Sigmoid colon (tissue), 4 donors: ENCODE measurements around the gene EML5.

- PRO-cap: no peak
- RAMPAGE, long total RNA, 4 experiments: no peak in any of the 4 experiments
These were observed 6.8 kb downstream of the STON2 start for GRCh38 chr14:81393278-81393864.

- PRO-cap: no peak
- RAMPAGE, long total RNA, 4 experiments: no peak in any of the 4 experiments
These were observed 67.4 kb upstream of the SEL1L start for GRCh38 chr14:81601183-81601382.

GRCh38 chr14:85885320-85885995 is 355.5 kb downstream of the FLRT2 start:
- PRO-cap: no peak
- RAMPAGE, long total RNA, 4 experiments: no peak in any of the 4 experiments

DNA sequence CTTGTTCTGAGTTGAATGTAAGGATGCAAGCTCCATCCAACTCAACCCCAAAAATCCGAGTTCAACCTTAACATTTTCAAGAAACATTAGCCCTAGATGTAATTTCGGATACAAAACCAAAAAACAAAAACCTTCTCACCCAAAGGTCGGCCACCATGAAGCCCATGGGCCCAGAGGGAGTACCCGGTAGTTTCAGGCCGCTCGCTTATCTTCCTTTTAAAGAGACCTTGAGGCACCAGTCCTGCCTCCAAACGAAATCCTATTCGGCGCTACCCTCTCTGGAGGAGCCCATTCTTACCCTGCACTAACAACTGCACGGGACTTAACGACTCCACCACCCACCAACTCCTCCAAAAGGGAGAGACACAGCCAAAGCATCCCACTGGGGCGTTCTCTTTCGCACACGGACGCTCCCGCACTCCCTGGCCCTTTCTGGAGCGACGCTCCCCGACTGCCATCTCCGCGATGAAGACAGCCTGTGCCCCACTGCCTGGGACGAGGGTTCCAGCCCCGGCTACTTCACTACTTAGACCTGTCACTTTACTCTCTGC is 742 bp downstream of the GALC start:
- PRO-cap: no peak
- RAMPAGE, long total RNA, 4 experiments: no peak in any of the 4 experiments

- PRO-cap: no peak
- RAMPAGE, long total RNA, 4 experiments: no peak in any of the 4 experiments
These were observed 74.3 kb downstream of the KCNK10 start for GRCh38 chr14:88248864-88249153.

DNA sequence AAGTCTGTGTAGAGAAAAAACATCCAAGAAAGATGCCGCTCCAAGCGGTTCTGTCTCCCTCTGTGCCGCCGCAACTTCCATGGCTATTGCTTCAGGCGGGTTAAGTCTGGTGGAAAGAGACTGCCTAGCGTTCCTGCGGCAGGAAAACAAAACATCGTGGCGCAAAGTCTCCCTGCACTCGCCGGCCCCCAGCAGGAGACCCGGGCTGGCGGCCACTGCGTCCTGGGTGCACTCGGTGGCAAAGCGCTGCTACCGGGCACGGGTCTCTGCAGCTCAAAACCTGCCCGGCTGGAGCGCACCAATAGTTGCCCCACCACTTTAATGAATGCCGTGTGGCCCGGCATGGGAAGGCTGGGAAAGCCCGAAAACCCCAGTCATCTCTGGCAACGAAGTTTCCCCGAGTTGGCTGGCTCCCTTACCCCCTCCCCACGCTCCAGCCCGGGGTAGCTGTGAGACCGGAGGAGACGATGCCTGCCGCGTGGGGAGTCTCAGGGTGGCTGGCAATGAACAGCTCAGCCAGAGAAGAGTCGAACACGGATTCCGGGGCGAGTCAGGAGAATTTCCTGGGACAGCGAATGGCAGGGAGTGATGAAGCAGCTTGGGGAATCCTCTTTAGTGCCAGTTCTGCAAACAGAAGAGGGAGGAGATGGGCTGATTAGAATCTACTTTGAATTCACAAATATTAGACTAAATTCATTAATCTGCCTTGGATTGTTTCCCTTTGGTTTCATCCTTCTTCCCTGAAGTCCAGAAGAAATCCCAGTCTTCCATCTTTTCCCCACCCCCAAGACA is 3.6 kb upstream of the KCNK10 start:
- PRO-cap: no peak
- RAMPAGE, long total RNA, 4 experiments: no peak in any of the 4 experiments

DNA sequence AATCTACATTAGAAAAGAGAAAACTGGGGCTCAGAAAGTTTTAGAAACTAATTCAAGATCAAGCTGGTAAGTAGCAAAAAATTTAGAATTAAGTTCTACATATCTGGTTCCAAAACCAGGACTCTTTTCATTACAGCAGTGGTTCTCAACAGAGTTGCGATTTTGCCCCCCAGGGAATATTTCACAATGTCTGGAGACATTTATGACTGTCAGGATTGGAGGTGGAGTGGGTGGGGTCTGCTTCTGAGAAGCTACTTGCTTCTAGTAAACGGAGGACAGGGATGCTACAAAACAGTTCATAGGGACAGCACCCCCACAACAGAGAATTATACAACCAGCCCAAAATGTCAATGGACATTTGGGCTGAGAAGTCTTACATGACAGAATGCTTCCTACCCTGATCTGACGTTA is 818 bp upstream of the SPATA7 start:
- PRO-cap: no peak
- RAMPAGE, long total RNA, 4 experiments: no peak in any of the 4 experiments

- PRO-cap: no peak
- RAMPAGE, long total RNA, 4 experiments: no peak in any of the 4 experiments
These were observed 81.1 kb downstream of the PTPN21 start for GRCh38 chr14:88473573-88474331.

- PRO-cap: no peak
- RAMPAGE, long total RNA, 4 experiments: no peak in any of the 4 experiments
These were observed 62.5 kb downstream of the PTPN21 start for GRCh38 chr14:88492133-88492977.

- PRO-cap: no peak
- RAMPAGE, long total RNA, 4 experiments: no peak in any of the 4 experiments
These were observed 51.0 kb downstream of the ZC3H14 start for GRCh38 chr14:88613895-88614094.

GRCh38 chr14:88791965-88793178 is at the start of gene EML5:
TSS of gene EML5 (minus strand) at chr14:88792953.
- PRO-cap: bidirectional peak, plus-strand start at chr14:88793068, minus-strand start at chr14:88792874
- RAMPAGE, long total RNA, 4 experiments: no peak in any of the 4 experiments

- PRO-cap: no peak
- RAMPAGE, long total RNA, 4 experiments: no peak in any of the 4 experiments
These were observed 236.6 kb downstream of the FOXN3 start for GRCh38 chr14:89180464-89180805.

DNA sequence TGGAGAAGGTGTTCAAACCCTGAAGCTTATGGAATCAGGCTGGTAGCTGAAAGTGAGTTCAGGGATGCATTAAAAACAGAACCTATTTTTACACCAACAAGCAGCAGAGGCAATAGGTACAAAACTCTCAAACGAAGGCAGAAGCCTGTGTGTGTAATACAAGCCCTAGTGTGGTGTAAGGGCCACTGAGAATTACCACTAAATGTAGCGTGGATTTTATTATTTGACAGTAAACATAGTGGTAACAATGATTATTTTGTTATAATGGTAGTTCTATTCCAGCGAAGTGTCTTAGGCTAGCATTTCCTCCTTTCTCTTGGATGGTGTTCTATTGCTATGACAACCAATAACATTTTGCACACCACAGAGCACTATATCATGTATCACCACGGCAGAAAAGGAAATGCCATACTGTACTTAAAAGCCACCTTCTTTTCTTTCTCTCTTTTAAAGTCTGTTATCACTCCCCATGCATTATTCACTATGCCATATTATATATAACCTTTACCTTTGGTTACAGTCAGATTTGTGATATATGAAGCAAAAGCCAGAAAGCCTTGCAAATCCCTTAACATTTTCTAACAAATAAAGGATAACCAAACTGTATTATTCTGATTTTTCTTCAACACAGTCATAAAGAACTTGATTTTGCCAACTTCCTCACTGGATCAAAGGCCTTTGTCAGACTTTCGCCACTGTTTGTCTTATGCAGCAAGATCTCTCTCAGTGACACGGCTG is 195.9 kb downstream of the FOXN3 start:
- PRO-cap: no peak
- RAMPAGE, long total RNA, 4 experiments: no peak in any of the 4 experiments

DNA sequence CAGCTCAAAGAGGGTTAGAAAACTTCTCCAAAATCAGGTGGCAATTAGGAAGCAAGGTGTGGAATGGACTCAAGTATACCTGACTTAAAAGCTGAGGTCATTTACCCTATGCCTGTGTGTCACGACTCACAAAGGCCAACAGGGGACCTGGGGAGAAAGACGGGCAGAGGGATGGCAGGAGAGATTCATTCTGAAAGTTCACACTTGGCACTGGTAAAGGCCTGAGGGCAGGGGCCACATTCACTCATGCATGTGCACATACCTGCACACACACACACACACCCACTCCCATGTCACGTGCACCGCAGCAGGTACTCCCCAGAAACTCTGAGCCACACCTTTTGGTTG is 146.3 kb downstream of the FOXN3 start:
- PRO-cap: no peak
- RAMPAGE, long total RNA, 4 experiments: no peak in any of the 4 experiments

DNA sequence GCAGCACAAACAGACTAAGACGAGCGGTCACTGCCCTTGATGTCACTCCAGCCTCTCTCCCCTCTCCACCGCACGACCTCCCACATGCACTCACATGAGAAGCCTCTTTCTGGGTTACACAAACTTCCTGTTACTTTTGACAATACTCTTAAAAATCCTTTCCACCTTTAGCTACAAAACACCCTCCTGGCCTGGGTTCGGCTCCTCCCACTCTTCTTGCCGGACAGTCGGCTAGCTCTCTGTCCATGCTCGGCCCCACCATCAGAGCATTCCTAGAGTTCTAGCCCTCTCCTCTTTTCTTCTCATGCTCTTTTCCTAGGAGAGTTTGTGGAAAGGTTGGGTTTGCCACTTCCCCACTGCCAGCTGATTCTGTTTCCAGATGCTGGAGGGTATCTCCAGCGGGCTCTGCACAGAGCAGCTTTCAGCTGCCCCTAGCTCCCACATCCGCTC is 124.2 kb downstream of the FOXN3 start:
- PRO-cap: no peak
- RAMPAGE, long total RNA, 4 experiments: start-site peak on the minus strand in 1 of 4 experiments, centred at position 348 of the sequence, 9 reads per replicate

GRCh38 chr14:89402301-89402825 is 14.7 kb downstream of the FOXN3 start:
- PRO-cap: no peak
- RAMPAGE, long total RNA, 4 experiments: no peak in any of the 4 experiments

DNA sequence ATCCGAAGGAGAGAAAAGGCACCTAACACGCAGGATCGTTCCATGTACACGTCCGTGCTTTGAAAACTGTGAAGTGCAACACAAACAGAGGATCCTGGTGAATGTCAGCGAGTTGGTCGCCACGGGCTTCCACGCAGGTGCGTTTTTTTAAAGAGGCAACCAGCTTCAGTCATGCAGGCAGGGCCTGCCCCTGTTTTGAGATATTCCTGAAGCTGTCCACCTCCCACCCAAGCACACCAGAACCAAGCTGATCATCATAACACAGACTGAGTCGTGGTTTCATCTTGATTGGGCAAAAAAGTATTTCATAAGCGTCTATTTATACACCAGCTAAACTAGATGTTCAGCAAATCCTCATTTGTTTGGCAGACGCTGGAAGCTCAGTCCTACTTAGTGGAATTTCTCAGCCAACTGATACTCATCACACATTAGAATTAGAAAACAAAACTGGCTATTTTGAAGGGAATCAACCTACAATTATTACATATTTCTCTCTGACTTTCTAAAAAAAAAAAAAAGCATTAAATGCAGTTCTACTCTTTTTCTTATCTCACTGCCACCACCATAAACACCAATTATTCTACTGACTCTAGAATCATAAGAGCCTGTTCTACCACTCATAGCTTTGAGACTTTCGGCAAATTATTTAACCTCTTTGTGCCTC is 52.9 kb upstream of the FOXN3 start:
- PRO-cap: no peak
- RAMPAGE, long total RNA, 4 experiments: no peak in any of the 4 experiments

DNA sequence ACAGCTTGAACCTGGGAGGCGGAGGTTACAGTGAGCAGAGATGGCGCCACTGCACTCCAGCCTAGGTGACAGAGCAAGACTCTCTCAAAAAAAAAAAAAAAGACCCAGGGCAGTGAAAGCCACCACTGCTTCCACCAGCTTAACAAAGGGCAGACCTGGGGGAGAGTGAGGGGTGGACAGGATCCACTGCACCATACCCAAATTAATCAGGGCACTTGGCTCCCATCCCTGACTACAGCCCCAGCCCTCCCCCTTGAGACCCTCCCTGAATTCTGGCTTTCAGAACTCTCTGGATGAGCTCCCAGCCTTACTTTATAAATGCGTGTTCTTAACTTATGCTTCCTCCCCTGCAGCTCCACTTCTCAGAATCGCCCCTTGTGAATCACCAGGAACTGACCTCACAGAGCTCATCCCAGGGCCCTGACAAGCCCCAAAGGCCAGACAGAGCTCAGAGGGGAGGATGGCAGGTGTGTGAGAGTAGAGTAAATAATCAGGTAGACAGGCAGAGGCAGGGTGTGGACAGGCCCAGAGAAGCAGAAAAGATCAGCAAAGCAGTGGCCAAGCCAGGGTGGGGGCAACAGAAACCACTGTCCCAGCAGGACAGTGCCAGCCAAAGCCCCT is 68.1 kb upstream of the FOXN3 start:
- PRO-cap: no peak
- RAMPAGE, long total RNA, 4 experiments: no peak in any of the 4 experiments

- PRO-cap: no peak
- RAMPAGE, long total RNA, 4 experiments: no peak in any of the 4 experiments
These were observed 148.4 kb upstream of the FOXN3 start for GRCh38 chr14:89565458-89565742.

GRCh38 chr14:89617142-89617377 is 200.0 kb upstream of the FOXN3 start:
- PRO-cap: no peak
- RAMPAGE, long total RNA, 4 experiments: no peak in any of the 4 experiments